AG04450 (cell line): ENCODE measurements around the genes EIF4A1 and CHD3.

GRCh38 chr17:7572266-7573121, at the start of gene EIF4A1:
Gene EIF4A1, plus strand, starts transcription at chr17:7572825.
- CAGE, long polyA plus RNA: no peak
- RRBS: 2% methylated on average over 30 of the region's 63 CpGs

GRCh38 chr17:7587321-7588477, 2.2 kb downstream of the SOX15 start:
- CAGE, long polyA plus RNA: no peak
- RRBS: no CpG with 5 or more reads among the region's 17 CpGs

GRCh38 chr17:7613727-7614341, 863 bp downstream of the FXR2 start:
- CAGE, long polyA plus RNA: no peak
- RRBS: no CpG with 5 or more reads among the region's 14 CpGs

GRCh38 chr17:7675922-7676949, 11.1 kb downstream of the TP53 start:
- CAGE, long polyA plus RNA: no peak
- RRBS: 89% methylated on average over 4 of the region's 17 CpGs

- CAGE, long polyA plus RNA: no peak
- RRBS: 0% methylated on average over 8 of the region's 24 CpGs
Observed at GRCh38 chr17:7686362-7687037, 790 bp downstream of the TP53 start.

GRCh38 chr17:7803929-7804466, 30.0 kb upstream of the KDM6B start:
- CAGE, long polyA plus RNA: no peak
- RRBS: no CpG with 5 or more reads among the region's 14 CpGs

DNA sequence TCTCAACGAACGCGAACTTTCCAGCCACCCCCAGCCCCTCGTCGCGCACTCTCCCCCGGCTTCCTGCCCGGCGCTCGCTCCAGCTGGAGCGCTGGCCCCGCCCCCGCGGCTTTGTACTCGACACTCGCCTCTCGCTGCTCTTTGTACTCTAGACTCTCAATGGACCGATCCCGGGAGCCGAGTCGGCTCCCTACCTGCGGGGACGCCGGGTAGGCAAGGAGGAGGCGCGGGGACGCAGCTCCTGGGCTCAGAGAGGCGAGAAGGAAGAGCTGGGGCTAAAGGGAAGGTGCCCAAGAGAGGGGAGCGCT, 9.5 kb downstream of the KDM6B start:
- CAGE, long polyA plus RNA: no peak
- RRBS: 1% methylated on average over 7 of the region's 29 CpGs

DNA sequence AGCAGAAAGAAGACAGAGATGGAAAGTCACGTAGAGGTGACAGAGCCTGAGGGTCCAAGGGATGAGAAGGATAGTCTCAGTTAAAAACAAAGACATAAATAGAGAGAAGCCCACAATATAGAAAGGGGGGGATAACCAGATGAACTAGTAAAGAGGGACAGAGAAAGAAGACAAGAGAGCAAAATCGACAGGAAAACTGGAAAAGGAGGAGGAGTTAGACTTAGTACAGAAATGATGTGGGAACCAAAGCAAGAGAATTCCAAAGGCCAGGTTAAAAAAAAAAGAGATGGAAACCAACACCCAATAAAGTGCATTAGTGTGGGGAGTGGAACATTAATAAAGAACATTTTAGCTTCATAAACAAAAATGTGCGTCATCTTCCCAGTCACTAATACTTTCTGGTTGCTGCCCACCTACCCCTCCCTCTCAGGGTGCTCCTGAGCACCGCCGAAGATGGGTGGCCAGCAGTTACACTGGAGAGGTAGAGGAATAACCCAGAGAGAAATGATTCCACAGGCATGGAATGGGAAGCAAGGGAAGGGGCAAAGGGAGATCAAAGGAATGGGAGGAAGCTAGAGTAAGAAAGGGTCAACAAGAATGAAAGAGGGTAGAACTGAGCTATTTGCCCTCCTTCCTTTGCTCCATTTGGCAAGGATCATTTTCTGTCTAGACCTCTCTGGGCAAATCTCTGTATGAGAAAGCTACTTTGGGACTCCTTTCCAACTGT, 6.0 kb upstream of the CHD3 start:
- CAGE, long polyA plus RNA: no peak
- RRBS: no CpG with 5 or more reads among the region's 5 CpGs

DNA sequence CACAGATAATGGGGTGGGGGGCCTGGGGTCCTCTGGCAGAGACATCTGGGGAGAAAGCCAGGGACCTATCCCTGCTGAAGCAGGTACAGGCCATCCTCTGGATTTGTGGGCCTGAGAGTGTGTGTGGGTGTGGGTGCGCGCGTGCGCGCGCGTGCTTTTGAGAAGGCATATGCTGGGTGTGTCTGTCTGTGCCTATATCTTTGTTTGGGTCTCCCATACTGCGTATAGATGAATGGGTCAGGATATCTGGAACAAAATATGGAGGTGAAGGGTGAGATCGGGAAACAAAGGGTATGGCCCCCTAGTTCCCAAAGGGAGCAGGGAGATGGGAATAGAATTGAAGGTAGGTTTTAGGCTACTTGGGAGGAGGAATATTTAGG, at the start of gene CHD3:
TSS of gene CHD3 (plus strand) at position 195 of the 380 bp plus-strand sequence.
- CAGE, long polyA plus RNA: no peak
- RRBS: no CpG with 5 or more reads among the region's 9 CpGs

DNA sequence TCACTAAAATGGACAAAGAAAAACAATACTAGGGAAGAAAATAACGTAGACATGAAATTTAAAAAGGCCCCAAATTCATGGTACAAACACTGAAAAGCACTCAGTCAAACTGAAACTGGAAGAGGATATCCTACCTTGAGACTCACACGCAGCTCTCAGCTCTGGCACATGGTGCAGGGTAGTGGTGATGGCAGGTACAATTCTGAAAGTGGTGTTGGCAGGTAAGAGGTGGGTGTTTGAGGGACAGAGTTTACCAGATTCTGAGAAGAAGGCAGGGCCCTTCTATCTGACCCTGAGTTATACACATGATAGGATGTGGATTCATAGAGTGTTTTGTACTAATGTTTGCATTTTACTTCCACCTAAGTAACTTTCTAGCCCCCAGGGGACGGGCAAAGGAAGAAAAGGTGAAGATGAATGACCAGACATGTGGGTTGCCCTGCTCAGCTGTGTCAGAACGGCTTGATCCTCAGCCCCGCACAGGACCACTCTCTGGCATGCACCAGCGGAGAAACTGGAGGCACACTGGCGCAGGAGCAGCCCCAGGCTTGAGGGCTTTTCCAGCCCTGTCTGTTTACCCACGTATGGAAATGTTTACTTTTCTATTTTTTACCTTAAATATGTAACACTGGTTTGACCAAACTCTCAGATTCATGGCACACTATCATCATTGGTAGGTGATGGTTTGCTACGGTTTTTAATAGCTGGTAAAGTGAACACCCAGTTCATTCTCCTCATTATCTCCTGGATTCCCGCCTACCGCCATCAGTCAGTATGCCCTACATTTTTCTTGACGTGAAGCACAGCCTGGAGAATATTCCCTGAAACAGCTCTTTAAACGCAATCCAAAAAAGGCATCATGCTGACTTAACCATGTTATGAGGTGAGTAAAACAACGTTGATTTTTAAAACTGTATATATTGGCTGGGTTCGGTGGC, 19.7 kb downstream of the CNTROB start:
- CAGE, long polyA plus RNA: no peak
- RRBS: no CpG with 5 or more reads among the region's 15 CpGs

DNA sequence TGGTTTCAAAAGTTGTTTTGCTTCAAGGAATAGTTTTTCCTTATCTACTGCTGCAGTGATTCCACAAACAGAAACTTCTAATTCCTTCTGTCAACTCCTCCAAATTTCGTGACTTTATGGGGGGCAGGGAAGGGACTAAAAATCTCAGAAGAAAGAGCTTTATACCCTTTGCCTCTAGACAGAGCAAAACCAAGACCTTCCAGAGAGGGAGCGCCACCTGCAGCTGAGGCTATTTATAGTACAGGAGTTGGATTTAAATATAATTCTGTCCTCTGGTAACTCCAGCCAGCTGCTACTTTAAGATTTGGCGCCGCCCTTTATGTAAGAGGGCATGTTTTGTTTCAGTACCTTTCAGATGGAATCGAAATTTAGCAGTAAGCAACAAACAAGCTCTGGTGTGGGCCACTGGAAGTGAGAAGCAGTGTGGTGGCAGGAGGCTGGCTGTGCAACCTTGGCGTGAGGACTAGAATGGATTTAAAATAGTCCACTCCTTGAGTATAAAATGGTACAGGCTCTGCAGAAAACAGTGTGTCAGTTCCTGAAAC, 5.3 kb upstream of the GUCY2D start:
- CAGE, long polyA plus RNA: no peak
- RRBS: no CpG with 5 or more reads among the region's 6 CpGs

DNA sequence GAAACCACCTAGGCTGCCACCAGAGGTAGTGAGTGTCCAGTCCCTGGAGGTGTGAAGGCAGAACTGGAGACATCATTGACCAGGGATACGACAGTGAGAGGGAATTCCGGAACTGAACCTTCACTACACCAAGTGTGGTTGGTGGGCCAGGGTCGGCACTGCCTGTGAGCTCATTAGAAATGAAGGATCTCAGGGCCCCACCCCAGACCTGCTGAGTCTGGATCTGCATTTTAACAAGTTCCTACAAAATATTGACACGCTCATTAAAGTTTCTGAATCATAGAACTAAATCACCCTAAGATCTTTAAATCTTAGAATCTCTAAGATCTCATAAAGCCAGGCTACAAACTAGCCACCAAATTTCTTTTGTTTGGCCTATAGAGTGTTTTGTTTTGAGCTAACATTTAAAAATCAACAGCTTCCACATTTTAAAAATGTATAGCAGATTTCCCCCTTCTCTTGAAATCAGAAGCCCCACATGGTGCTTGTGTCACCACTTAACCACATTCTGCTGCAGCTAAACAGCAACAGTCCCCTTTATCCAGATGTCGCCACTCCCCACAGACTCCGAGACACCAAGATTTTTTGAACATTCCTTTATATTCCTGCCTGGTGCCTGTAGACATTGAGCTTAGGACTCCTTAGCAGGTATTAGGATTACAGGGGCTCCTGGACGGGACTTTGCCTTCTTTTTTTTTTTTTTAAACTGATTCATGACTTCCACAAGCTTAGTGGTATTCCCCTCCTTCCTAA, 15.9 kb downstream of the GUCY2D start:
- CAGE, long polyA plus RNA: no peak
- RRBS: no CpG with 5 or more reads among the region's 7 CpGs

GRCh38 chr17:8103209-8103979, 14.9 kb downstream of the ALOXE3 start:
- CAGE, long polyA plus RNA: no peak
- RRBS: no CpG with 5 or more reads among the region's 8 CpGs

DNA sequence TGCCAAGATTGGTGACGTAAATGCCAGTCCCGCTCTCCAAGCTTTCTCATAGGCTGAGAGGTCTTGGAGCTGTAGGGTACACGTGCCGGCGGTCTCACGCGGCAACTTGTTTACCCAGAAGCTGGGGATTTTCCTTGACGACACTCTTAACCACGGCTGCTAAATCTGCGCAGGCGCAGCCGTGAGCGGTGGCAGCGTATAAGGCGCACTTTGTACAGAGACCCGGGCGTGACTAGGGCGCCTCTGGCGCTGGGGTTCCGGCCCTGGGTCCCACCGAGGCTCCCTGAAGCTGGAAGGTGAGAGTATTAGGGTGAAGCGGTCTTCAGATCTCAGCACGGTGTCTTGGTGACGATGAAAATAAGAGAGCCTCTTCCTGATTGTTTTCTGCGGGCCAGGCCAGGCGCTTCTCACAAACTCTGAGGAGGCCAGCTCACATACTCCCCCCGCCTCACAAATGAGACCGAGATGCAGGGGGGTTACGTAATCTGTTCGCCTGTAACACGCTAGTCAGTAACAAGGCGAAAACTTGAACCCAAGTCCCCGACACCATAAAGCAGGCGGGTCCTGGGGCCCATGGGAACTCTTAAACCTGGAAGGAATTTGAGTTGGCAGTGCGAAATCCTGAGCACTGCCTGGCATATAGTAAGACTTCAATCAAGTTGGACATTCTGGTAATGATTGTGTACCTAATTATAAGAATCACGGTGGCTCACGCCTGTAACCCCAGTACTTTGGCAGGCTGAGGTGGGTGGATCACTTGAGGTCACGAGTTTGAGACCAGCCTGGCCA, 4.6 kb upstream of the PER1 start:
- CAGE, long polyA plus RNA: no peak
- RRBS: no CpG with 5 or more reads among the region's 38 CpGs

DNA sequence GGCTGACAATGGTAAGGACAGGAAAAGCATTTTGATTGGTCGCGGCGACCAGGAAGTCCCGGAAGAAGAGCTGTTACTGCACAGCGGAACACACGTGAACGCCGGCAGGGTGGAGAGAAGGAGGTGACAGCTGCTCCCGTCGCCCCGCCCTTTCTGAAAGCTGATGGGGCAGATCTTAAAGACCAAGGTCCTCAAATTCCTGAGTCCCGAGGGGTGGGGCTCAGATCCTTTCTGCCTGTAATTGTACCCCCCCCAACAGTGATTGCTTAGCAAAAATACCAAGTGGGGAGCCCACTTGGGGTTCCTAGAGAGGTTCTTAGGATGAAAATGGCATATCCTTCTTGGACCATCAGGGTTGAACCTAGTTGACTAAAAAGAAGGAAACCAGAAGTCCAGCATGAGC, 263 bp upstream of the BORCS6 start:
- CAGE, long polyA plus RNA: no peak
- RRBS: 1% methylated on average over 6 of the region's 12 CpGs

DNA sequence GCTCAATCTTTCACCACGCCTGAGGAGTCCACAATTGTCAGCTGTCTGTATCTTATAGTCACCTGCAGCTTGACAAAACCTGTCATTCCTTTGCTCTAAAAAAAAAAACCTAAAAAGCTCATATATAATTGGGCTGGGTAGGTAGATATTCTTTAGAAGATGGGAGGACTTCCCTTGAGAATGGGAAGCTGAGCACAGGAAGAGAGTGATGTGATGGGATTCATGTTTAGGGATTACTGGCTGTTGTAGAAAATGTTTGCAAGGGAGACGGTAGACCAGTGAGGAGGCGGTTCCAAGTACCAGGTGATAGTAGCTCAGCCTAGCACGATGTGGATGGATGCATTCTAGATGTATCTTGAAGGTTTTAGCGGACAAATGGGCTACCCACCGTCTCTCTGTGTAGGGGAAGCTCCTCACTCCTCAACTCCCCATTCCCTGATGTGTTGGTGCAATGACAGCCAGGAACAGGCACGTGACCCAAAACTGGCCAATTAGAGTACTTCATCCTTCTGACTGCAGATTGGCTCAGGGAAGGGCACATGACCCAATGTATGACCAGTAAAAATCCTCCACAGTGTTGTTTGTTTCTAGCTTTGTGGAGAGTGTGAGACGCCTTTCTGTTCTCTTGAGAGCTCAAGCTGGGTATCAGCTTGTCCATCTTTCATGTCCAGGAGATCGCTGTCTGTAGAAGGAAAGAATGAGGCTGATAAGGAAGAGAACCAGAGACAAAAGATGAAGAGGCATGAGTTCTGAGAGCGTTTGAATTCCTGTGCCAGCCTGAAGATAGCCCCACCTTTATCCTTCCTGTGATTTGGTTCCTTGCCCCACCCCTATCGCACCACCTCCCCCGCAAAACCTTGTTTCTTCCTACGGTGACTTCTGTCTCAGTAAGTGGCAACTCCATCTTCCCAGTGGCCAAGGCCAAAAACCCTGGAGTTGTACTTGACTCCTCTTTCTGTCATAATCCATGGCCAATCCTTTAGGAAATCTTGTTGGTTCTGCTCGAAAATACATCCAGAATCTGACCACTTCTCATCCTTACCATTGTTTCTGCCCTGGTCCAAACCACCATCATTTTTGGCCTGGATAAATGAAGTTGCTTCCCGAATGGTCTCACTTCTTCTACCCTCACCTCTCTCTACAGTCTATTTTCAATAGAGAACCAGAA, 2.2 kb upstream of the BORCS6 start:
- CAGE, long polyA plus RNA: no peak
- RRBS: no CpG with 5 or more reads among the region's 15 CpGs

DNA sequence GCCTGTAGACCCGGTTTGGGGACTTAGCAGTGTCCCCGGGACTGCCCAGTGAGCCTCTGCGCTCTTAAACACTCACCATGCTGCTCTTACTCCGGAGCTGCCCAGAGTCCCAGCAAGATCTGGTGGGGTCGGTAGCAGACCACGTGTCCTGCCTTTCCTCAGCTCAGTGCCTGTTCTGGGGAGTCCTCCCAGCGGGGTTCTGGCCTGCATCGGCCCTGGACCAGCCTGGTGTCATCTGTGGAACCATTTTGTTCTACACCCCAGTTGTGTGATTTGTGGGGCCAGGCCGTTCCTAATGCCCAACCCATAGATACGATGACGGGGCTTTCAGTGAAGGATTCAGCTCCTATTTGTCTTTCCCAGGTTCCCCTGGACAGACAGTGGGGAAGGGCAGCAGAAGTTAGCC, 13.4 kb upstream of the AURKB start:
- CAGE, long polyA plus RNA: no peak
- RRBS: 18% methylated on average over 2 of the region's 11 CpGs

- CAGE, long polyA plus RNA: no peak
- RRBS: no CpG with 5 or more reads among the region's 5 CpGs
Observed at GRCh38 chr17:8232190-8232914, 15.5 kb downstream of the CTC1 start.

DNA sequence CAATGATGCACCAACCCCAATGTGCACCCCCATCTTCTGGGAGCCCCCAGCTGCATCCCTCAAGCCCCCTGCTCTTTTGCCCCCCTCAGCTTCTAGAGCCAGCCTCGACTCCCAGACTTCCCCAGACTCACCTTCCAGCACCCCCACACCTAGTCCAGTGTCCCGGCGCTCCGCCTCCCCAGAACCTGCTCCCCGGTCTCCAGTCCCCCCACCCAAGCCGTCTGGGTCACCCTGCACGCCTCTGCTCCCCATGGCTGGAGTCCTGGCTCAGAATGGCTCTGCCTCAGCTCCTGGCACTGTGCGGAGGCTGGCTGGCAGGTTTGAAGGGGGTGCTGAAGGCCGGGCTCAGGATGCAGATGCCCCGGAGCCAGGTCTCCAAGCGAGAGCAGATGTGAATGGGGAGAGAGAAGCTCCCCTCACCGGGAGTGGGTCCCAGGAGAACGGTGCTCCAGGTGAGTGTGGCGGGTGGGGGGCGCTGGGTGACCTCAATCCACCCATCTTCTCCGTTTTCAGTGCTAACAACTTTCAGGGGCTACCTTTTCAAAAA, 2.2 kb downstream of the ARHGEF15 start:
- CAGE, long polyA plus RNA: no peak
- RRBS: 89% methylated on average over 3 of the region's 16 CpGs

DNA sequence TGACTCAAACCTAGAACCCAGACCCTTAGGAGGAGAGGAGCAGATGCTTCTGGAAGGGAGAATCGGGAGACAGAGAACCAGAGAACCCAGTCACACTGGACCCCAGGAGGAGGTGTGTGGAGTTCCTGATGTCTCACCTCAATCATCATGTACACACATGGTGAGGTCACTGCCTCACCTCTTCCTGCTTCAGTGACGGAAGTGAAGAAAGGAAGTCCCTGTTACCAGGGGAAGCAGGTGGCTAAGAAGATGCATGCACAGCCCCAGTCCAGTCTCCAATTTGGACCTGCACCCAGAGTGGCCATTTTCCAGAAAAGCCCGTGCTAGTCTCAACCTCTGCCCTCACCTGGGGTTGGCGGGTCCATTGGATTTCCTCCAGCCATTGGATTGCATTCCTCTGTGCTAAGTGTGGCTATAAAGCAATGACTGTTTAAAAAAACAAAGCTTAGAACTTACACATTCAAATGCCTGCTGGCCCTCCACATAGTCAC, 3.9 kb downstream of the RNF222 start:
- CAGE, long polyA plus RNA: no peak
- RRBS: no CpG with 5 or more reads among the region's 4 CpGs